ENCODE results near the genes VPS18, INO80 and LTK.

DNA sequence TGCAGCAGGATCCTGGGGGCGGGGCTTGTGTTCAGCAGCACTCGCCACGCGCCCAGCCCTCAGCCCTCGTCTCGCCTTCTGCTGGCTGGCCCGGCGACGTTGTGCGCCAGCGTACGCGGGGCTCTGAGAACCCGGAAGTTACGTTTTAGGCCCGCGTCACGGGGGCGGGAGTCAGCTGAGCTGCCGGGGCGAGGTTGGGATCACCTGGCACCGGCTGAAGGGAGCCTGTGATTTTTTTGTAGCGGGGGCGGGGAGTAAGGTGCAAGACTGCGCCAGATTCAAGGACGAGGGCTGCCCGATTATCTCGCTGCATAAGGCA is at the start of gene VPS18:
TSS of gene VPS18 (plus strand) at position 170 of the 319 bp plus-strand sequence.
- PRO-cap = bidirectional peak, plus-strand start at position 174 of the sequence, minus-strand start at position 80 of the sequence

- PRO-cap = no peak
These were observed 625 bp downstream of the VPS18 start for GRCh38 chr15:40894600-40895550.

DNA sequence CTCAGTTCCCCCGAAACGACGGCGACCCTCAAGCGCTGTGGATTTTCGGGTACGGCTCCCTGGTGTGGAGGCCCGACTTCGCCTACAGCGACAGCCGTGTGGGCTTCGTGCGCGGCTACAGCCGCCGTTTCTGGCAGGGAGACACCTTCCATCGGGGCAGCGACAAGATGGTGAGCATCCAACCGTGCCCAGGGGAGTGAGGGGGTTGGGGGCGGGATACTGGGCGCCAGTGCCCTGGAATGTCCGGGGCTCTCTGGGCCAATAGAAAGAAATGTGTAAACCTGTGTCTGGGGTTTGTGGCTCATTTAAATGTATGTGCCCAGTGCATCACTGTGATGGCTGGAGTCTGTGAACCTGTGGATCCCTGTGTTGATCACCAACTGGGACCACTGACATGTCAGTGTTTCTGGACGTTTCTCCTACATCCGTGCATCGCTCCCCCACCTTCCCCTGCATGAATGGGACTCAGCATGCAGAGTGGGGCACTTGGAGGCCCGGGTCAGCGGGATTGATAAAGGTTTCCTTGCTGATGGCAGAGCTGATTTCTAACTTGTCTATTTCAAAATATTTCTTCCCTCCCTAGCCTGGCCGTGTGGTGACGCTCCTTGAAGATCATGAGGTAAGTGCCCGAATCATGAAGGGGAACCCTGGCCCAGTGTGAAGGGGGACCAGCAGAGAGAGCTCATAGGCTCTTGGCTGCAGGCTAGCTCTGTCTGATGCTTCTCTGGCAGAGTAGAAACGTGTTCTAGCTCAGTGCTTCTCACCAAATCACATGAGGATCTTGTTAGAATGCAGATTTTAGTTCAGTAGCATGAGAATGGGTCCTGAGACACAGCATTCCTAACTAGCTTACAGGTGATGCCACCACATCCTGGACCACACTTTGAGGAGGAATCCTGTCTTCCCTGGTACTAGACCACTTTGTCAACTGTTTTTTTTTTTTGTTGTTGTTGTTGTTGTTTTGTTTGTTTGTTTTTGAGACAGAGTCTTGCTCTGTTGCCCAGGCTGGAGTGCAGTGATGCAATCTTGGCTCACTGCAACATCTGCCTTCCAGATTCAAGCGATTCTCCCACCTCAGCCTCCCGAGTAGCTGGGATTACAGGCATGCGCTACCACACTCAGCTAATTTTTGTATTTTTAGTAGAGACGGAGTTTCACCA is 754 bp downstream of the CHAC1 start:
- PRO-cap = no peak

- PRO-cap = no peak
These were observed 33.8 kb downstream of the CHAC1 start for GRCh38 chr15:40987064-40987483.

GRCh38 chr15:41001431-41001889 is 48.2 kb downstream of the CHAC1 start:
- PRO-cap = no peak

DNA sequence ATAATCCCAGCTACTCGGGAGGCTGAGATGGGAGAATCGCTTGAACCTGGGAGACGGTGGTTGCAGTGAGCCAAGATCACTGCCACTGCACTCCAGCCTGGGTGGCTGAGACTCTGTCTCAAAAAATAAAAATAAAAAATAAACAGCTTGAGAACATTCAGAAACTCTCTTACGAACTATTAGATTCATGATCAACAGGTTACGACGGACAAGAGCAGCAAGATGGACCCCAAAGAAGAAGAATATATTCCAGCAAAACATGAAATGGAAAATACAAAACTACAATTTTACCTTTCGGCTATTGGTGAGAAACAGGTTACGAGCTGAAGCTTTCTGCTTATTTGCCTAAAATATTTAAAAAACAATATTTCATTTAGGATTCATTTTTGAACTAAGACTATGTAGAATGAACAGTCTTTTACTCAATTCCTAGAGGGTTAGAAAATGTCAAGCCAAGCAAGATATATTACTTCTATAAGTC is 35.3 kb downstream of the INO80 start:
- PRO-cap = no peak

- PRO-cap = no peak
These were observed 20.3 kb downstream of the INO80 start for GRCh38 chr15:41095453-41096540.

GRCh38 chr15:41116183-41116752 is at the start of gene INO80:
INO80 (minus strand) TSS chr15:41116280.
- PRO-cap = bidirectional peak, plus-strand start at chr15:41116683, minus-strand start at chr15:41116221

DNA sequence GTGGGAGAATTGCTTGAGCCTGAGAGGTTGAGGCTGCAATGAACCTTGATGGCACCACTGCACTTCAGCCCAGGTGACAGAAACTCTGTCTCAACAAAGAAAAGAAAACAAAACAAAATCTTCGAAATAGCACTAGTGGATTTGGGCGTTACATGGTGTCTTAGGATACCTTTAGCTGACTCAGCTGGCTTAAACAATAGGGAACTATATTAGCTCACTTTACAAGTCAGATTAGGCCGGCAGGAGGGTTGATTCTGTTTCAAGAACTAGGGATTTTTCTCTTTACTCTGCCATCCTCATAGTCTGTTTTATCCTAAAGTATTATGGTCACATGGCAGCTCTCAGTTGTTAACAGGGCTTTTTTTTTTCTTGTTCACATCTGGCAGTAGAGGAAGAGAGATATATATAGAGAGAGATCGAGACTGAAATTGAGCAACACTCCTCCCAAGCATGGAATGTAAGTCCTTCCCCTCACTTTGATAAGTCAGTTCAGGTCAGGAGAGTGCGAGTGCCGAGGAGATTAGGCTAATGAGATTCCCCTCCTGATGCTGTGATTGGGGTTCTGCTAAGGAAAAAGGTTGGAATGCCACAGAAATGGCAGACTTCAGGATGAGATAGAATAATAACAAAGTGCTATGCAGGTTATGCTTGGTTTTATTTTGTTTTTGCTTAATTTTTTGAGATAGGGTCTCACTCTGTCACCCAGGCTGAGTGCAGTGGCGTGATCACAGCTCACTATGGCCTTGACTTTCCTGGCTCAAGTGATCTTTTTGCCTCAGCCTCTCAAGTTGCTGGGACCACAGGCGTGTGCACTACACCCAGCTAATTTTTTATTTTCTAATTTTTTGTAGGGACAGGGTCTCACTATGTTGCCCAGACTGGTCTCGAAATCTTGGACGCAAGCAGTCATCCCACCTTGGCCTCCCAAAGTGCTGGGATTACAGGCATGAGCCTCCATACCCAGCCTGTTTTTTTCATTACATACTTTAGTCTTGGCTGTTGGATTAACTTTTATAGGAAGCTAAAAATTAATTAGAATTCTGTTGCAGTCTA is 33.0 kb downstream of the CHP1 start:
- PRO-cap = no peak

- PRO-cap = no peak
These were observed 608 bp downstream of the OIP5 start for GRCh38 chr15:41331769-41332196.

- PRO-cap = no peak
These were observed at the start of gene LTK for GRCh38 chr15:41513531-41514119. LTK (minus strand) TSS chr15:41513827.

- PRO-cap = no peak
These were observed 395 bp downstream of the TYRO3 start for GRCh38 chr15:41559418-41559796.

DNA sequence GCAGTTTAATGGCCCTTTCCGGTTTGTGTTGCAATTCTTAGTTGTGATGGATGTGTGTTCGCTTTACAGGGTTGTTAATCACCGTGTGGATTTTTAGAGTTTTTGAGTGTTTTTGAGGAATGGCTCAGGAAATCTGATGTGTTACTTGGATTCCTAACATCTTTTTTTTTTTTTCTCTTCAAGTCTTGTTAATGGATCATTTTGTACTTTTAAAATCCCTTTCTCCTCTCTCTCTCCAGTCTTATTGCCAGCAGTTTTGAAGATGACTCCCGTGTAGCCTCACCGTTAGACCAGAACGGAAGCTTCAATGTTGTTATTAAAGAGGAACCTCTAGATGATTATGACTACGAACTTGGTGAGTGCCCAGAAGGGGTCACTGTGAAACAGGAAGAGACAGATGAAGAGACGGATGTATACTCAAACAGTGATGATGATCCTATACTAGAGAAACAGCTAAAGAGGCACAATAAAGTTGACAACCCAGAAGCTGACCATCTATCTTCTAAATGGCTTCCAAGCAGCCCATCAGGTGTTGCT is 78.4 kb upstream of the MAPKBP1 start:
- PRO-cap = unidirectional peak, minus-strand start at position 297 of the sequence

GRCh38 chr15:41790877-41791795 is 16.9 kb downstream of the MAPKBP1 start:
- PRO-cap = no peak

DNA sequence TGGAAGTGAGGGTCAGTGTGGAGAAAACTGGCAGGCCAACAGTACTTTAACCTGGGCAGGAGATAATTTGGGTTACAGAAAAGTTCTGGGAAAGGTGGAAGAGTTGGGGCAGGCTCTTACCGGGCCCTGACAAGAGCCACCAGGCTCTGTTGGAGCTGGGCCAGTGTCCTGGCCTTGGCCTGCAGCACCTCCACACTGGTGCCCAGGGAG is 11.1 kb downstream of the SPTBN5 start:
- PRO-cap = no peak

DNA sequence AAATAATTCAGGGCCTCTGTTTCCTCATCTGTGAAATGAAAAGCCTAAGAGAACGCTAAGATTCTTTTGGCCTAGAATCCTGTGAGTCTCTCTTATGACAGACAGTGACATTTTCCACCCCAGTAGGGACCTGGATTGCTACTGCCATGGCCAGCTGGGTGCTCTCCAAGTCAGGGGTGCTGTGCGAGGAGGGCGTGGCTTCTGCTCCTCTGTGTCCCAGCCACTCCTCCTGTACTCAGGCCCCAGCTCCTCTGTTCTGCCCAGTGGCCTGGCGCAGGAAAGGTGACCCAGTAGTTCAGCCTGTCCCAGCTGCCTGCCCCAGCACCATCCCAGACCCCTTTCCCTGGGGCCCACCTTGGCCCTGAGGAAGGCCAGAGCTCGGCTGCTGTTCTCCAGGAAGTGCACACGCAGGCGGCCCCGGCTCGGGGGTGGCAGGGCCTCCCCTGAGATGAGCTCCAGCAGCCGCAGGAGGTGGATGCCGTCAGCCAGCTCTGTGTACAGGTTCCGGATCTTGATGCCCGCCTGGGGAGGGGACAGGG is 1.2 kb downstream of the SPTBN5 start:
- PRO-cap = bidirectional peak, plus-strand start at position 461 of the sequence, minus-strand start at position 407 of the sequence

DNA sequence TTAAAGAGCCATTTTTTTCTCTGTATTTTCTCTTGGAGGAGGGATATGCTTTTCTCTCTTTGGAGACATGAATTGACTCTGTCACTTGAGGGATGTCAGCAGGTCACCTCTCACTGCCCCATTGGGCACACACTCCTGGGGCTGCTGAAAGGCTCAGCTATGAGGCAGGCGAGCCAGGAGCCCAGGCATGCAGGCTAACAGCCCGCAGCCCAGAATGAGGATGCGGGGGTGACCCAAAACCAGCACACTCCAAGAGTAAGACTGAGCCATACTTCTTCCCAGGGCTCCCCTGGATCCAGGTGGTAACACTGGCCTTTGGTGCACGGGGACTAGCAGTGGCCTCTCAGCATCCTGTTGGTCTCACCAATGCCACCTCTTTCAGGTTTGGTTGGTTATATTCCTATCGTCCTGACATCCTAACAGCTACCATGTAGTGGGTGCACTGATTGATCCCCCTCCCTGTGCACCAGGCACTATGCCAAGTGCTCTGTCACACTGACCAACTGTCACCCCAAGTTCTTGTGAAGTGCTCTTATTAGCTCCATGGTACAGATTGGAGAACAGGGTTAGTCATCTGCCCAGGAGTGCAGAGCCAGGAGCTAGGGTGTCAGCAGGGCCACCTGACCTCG is 24.7 kb upstream of the SPTBN5 start:
- PRO-cap = no peak

GRCh38 chr15:41926528-41927245 is 32.8 kb upstream of the SPTBN5 start:
- PRO-cap = no peak

- PRO-cap = no peak
These were observed 38.5 kb downstream of the EHD4 start for GRCh38 chr15:41933639-41934538.

GRCh38 chr15:41946863-41947197 is 25.5 kb downstream of the EHD4 start:
- PRO-cap = no peak